ENCODE results near the gene EMX1.

GRCh38 chr2:71138357-71138794 is 7.9 kb downstream of the MPHOSPH10 start:
- RRBS, result no CpG with 5 or more reads among the region's 5 CpGs

DNA sequence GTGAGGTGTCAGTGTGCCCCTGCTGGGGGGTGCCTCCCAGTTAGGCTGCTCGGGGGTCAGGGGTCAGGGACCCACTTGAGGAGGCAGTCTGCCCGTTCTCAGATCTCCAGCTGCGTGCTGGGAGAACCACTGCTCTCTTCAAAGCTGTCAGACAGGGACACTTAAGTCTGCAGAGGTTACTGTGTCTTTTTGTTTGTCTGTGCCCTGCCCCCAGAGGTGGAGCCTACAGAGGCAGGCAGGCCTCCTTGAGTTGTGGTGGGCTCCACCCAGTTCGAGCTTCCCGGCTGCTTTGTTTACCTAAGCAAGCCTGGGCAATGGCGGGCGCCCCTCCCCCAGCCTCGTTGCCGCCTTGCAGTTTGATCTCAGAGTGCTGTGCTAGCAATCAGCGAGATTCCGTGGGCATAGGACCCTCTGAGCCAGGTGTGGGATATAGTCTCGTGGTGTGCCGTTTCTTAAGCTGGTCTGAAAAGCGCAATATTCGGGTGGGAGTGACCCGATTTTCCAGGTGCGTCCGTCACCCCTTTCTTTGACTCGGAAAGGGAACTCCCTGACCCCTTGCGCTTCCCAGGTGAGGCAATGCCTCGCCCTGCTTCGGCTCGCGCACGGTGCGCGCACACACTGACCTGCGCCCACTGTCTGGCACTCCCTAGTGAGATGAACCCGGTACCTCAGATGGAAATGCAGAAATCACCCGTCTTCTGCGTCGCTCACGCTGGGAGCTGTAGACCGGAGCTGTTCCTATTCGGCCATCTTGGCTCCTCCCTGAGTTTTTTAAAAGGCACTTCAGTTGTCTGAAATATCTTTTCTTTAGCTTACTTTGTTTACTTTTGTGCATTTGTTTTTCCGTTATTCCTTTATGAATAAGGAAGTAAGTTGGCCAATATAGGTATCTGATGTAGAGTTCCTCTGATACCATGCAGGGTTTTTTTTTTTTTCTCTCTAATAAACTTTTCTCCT is 49.5 kb upstream of the DYSF start:
- RRBS, result no CpG with 5 or more reads among the region's 36 CpGs

- RRBS, result no CpG with 5 or more reads among the region's 5 CpGs
These were observed 31.9 kb downstream of the DYSF start for GRCh38 chr2:71498464-71498799.

DNA sequence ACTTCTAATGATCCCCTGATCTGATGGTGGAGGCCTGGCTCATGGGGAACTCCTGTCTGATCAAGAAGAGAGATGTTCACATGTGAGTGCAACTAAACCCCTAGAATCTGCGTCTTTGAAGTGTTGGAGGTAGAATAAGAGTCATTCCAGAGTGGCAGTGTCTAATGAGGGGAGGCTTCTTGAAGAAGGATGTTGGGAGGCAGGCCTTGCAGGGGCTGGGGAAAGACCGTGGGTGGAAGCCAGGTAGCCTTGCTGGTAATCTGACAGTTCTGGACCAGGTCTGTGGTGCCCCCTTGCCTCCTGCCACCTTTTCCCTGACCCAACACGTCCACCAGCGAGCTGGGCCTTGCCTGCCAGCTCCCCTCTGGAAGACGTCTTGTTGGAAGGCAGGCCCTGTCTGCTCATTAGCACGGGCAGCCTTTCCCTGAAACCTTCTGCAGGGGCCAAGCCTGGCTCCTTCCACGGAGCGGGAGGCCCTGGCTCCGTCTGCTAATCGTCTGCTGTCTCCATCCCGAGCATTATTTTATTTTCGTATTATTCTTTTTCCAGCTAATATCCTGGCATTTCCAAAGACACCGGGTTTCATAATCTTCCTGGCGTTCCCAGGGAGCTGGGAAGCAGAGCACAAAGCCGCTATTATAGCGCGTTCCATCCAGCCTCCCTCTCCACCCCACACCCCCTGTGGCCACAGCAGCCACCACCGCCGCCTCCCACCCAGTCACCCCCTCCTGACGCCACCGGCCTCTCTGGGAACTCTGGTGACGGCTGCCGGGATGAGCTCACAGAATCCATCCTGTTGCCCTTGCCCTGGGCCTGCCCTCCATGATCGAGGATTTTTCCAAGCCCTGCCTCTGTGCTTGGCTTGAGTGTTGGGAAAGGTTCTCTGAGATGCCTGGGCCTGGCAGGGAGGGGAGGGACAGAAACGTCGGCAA is 112.2 kb downstream of the DYSF start:
- RRBS, result no CpG with 5 or more reads among the region's 26 CpGs

GRCh38 chr2:71593993-71594493 is 127.5 kb downstream of the DYSF start:
- RRBS, result no CpG with 5 or more reads among the region's 7 CpGs

GRCh38 chr2:71685337-71686065 is 219.0 kb downstream of the DYSF start:
- RRBS, result 93% methylated on average over 3 of the region's 11 CpGs

- RRBS, result 2% methylated on average over 4 of the region's 22 CpGs
These were observed 2.7 kb upstream of the CYP26B1 start for GRCh38 chr2:72150275-72150842.

DNA sequence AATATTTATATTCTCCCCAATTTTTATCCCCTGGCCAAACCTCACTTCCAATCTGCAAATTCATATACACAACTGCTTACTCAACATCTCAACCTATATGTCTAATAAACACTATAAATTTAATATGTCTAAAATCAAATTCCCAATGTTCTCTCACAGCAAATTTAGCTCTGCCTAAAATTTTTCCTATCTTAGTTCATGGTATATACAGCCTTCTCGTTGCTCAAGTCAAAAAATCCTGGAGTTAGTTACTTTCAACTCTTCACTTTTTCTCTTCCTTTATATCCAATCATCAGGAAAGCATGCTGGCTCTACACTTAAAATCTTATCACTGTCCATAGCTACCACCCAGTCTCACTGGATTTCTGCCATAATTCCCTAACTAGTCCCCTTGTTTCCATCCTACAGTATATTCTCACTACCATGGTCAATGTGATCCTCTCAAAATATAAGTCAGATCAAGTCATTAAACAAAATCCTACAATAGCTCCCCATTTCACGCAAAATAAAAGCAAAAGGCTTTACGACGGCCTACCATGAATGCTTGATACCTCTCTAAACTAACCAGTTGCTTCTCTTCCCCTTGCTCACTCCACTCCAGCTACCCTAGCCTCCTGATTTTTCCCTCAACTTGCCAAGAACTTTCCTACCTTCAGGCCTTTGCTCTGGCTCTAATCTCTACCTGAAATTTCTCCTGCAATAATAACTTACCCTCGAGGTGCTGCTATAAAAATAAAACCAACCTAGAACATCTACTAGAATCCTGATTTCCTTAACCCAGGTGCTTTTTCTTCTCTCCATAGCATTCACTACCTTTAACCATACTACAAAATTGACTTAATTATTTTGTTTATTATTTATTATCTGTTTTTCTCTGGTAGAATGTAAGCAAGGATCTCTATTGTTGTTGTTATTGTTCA is 337.2 kb downstream of the EXOC6B start:
- RRBS, result no CpG with 5 or more reads among the region's 5 CpGs

- RRBS, result 2% methylated on average over 10 of the region's 44 CpGs
These were observed 24.7 kb upstream of the SPR start for GRCh38 chr2:72862157-72863255.

DNA sequence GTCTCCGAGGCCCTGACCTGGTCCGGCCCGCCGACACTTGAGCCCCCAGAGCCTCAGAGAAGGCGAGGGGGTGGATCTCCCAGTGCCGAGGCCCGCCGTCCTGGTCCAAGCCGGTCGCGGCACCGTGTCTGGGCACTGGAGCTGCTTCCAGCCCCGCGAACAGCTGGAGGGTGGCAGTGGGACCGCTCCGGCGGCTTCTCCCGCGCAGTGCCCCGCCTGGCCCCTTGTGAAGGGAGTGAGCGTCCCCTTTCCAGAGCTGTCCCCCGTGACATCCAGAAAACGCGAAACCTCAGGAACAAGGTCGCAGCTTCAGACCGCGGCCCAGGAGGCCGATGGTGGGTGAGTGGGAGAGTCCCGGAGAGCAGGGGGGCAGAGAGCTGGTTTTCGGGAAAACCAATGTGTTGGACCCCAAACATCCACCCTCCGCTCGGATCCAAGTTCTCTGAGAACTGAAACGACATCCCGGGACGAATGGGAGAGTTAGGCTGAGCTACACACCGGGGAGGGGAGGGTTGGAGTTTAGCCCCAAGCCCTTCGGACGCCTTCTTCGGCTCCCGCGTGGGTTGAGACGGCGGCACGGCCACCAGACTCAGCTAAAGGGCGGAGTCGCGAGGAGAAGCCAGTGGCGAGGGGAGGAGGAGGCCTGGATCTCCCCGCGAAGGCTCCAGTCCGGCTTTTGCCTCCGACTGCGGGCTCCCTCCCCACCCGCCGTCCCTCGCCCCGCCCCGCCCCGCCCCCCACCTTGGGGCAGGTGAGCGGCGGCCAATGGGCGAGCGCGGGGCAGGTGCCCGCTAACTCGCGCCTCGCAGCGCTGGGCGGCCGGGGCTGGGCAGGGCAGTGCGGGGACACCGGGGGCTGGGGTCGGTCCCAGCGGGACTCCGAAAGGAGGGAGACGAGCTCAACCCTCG is at the start of gene EMX1:
Gene EMX1 (plus strand): TSS at position 794 of the 908 bp plus-strand sequence.
- RRBS, result 47% methylated on average over 12 of the region's 78 CpGs

- RRBS, result 84% methylated on average over 4 of the region's 18 CpGs
These were observed 3.8 kb upstream of the SFXN5 start for GRCh38 chr2:73075210-73075810.

- RRBS, result no CpG with 5 or more reads among the region's 18 CpGs
These were observed 18.0 kb upstream of the SFXN5 start for GRCh38 chr2:73089240-73090255.

DNA sequence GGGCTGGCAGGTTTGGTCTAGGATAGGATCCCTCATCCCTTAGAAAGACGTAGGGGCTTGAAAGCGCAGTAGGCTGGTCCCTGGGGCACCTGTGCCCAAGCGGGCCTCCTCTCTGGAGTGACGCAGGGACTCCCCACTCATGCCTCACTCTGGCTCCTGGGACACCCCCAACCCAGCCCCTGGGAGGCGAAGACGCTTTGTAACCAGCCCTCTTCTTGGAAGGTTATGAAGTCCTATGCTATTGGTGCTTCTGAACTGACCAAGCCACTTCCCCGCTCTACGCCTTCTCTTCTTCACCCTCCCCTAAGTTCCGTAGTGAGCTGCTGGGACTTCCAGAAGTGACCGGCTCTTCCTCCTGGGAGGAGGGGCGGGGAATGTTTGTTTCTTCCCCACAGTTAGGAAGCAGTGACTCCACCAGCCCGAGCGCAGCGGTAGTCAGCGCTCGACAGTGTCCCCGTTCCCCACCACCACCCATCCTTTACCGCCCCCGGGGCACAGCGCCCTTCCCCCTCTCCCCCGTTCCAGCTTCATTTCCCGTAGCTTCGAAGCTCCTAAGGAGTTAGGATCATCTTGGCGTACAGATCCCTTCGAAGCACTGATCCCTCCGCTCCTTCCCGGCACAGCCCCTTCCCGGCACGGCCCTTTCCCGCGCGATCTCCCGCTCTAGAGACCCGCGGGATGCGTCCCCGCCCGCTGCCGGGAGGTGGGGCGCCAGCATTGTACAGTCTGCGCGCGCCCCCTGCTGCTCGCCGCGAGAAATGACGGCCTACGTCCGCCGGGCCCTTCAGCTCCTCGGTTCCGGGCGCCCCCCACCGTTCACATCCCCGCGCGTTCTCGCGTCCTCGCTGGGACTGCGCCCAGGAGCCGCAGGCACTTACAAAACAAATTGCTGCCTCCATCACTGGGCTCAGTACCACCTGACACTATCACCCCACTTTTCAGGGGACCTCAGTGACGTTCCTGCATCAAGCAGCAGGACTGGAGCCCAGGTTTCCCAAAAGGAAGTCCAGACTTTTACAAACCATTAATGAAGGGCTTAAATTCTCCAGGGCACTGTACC is 25.2 kb upstream of the NOTO start:
- RRBS, result under 1% methylated on average over 22 of the region's 63 CpGs

- RRBS, result no CpG with 5 or more reads among the region's 15 CpGs
These were observed 987 bp downstream of the ALMS1 start for GRCh38 chr2:73386522-73387124.

- RRBS, result no CpG with 5 or more reads among the region's 12 CpGs
These were observed 3.7 kb downstream of the ACTG2 start for GRCh38 chr2:73896270-73897050.

- RRBS, result no CpG with 5 or more reads among the region's 3 CpGs
These were observed 7.4 kb upstream of the DGUOK start for GRCh38 chr2:73919185-73919788.

GRCh38 chr2:74152182-74152709 is 4.5 kb upstream of the BOLA3 start:
- RRBS, result no CpG with 5 or more reads among the region's 5 CpGs

GRCh38 chr2:74290587-74291628 is 52.3 kb downstream of the SLC4A5 start:
- RRBS, result no CpG with 5 or more reads among the region's 7 CpGs

DNA sequence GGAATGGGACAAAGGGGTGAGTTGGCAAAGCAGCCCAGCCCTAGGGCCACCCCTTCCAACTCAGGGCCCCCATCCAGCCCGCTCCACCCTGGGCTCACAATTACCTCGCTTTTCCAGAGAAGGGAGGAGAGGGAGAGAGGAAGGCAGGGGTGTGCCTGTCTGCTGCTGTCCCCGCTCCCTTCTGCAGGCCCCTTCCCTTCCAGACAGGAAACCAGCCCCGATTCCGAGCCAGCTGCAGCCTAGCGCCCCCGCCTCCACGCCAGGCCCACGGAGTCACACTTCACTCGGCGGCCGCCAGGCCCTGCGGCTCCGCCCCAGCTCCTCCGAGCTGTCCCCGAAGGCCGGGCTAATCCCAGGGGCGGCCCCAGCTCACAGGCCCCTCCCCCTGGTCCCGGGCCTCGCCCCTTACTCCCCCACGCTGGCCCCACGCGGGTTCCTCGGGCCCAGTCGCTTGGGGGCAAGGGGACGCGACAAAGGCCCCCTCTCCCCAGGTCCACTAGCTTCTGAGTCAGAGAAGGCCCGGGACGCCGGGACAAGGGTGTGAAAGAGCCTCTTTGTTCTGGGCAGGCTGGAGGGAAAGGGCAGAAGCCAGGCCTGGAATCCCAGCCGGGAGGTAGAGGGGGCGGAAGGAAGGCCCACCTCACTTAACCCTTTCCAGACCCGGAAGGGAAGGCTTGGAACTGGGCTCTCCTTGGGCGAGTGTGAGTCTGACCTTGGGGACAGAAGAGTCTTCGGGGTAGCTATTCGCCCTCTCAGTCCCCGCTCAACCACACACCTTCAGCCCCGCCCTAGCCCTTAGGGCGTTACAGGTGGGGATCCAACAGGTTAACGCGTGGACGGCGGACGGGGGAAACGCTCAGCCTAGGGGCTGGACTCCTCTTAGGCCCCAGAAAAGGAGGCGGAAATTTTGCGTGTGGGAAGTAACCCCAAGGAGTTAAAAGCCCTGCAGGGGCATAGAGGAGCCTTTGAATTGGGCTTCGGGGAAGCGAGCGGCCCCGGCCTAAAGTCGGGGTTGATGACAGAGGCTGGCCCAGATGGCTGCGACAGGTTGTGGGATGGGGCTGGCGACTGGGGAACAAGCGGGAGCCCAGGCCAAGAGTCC is 1.1 kb downstream of the RTKN start:
- RRBS, result 7% methylated on average over 8 of the region's 55 CpGs

GRCh38 chr2:74456947-74457843 is 1.0 kb upstream of the WBP1 start:
- RRBS, result 2% methylated on average over 9 of the region's 55 CpGs